Subcutaneous preadipocyte (primary cell): ENCODE results near the genes HJV and NBPF12.

DNA sequence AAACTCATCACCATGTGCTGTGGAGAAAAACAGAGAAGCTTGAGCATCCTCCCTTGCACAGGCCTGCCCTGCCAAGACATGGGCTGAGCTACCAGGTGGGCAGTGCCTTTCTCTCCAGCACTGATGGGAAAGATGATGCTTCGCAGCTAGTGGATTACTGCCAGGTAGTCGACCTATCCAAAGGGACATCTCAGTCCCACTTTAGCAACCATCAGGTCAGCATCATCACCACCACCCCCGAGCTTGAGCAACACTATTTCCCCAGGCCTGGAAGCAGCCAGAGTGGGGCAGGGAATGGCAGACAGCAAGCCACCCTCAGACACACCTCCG is 1.9 kb downstream of the PIAS3 start:
- CAGE, long polyA plus RNA: no peak

DNA sequence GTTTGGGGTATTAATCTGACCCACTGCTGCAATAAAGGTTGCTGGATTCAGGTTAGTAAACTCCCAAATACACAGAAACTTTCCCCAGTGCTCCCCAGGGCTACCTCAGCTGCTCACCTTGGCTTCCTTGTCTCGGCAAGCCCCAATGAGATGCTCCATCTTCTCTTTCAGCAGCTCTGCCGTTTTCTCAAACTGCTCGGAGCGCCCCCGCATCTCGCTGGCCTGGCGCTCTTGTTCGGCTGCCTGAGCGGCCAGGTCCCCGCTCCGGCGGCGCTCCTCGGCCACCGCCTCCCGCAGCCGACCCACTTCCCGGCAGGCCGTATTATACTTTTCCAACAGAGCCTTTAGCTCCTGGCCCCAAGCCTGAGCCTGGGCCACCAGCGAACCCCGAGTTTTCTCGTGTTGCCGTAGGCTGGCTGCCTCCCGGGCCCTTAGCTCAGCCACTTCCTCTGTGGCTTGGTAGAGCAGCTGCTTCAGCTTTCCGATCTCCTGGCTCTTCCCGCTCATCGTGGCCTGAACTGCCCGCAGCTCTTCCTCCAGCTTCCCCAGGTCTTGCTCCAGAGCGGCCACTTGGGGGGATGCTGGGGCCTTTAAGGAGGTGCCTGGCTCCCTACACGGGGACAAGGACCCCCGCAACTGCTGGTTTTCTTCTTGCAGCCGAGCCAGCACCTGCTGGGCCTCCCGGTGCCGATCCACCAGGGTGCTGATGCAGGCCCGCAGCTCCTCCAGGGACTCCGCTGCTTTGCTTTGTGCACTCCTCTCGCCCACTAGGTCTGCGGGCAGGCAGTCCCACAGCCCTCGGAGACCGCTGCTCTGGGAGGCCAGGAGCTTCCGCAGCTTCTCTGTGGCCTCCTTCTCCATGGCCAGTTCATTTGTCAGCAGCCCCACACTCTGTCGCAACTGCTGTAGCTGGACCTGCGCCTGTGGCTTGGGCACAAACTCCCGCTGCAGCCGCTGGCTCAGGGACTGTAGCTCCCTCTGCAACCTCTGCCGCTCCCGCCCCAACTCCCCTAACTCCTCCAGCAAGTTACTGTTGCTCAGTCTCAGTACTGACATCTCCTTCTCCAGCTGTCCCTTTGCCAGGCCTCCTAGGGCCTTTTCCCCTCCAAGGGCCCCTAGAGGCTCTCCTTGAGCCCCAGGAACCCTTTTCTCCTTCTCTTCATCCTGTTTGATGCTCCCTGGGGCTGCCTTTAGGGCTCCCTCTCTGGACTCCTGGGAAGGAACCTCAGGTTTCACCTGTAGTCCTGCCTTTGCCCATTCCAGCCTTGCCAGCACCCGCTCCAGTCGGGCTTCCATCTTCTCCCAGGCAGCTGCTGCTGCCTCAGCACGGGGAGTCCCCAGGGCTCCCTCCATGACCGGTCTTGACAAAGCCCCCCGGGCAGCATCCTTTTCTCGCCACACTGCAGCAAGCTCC is 13.3 kb downstream of the ANKRD35 start:
- CAGE, long polyA plus RNA: start-site peak on the minus strand centred at position 744 of the sequence, 68 bp wide, 54 and 17 reads in 2 replicates; start-site peak on the minus strand centred at position 877 of the sequence, 10 bp wide, 109 and 99 reads in 2 replicates

DNA sequence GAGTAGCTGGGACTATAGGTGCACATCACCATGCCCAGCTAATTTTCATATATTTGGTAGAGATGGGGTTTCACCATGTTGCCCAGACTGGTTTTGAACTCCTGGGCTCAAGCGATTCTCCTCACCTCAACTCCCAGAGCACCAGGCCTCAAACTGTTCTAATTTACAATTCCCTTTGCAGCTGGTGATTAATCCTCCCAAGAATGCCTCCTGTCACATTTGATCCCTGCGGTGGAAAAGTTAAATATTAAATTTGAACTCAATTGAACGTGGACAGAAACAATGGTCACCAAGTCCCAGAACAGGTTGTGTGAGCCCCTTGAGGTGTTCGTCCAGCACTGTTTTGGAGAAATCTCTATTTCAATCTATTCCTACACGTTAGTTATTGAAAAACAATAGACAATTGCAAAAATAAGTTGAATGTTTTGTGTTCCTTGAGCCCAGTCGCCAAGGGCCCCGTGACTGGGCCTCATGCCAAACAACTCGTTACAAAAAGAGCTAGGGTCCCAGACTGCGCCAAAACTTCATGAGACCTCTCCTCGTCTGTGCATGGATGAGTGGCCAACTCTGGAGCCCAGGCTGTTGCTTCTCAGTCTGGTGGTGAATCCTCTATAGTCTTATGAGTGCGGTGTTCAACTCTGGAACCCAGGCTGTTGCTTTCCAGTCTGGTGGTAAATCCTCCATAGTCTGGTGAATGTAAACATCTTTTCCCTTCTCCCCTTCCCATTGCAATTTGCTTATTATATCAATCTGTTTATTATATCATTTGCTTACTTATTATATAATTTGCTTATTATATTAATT is 2.1 kb upstream of the ANKRD35 start:
- CAGE, long polyA plus RNA: no peak

- CAGE, long polyA plus RNA: no peak
Measured at GRCh38 chr1:145984450-145984976, 11.9 kb downstream of the TXNIP start.

GRCh38 chr1:145997781-145998091 is 1.4 kb upstream of the TXNIP start:
- CAGE, long polyA plus RNA: no peak

GRCh38 chr1:146021576-146022228 is at the start of gene HJV:
TSS of gene HJV (minus strand) at chr1:146021735.
- CAGE, long polyA plus RNA: no peak

- CAGE, long polyA plus RNA: no peak
Measured at GRCh38 chr1:146032694-146033196, 11.2 kb upstream of the HJV start.

DNA sequence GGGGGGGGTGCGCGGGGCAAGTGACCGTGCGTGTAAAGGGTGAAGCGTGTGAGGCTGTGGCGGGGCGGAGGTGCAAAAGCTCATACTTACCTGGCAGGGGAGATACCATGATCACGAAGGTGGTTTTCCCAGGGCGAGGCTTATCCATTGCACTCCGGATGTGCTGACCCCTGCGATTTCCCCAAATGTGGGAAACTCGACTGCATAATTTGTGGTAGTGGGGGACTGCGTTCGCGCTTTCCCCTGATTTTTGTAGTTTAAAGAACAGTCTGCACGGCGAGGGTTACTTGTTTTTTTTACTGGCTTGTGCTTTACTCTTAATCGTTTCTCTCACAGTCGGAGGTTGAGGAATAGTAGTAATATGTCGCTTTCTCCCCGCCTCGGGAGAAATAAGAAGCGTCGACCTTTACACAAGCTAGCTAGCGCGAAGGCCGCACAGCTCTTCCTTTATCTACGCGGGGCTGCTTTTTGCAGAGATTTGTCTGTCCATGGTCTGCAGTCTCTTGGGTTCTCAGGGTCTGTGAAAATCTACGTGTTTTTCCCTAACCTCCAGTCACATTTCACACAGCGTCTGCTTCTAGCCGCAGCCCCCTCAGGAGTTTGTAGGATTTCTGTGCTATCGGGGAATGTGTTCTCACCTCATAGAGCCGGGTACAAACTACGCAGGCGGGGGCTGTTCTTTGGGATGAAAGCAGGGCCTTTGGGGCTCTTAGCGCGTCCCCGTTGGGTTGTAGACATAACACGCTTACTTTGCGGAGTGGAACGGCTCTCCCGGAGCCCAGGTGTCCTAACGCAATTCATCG is 32.4 kb upstream of the PPIAL4H start:
- CAGE, long polyA plus RNA: no peak

GRCh38 chr1:146937943-146938912 is at the start of gene NBPF12:
TSS of gene NBPF12 (plus strand) at chr1:146938324.
- CAGE, long polyA plus RNA: no peak

DNA sequence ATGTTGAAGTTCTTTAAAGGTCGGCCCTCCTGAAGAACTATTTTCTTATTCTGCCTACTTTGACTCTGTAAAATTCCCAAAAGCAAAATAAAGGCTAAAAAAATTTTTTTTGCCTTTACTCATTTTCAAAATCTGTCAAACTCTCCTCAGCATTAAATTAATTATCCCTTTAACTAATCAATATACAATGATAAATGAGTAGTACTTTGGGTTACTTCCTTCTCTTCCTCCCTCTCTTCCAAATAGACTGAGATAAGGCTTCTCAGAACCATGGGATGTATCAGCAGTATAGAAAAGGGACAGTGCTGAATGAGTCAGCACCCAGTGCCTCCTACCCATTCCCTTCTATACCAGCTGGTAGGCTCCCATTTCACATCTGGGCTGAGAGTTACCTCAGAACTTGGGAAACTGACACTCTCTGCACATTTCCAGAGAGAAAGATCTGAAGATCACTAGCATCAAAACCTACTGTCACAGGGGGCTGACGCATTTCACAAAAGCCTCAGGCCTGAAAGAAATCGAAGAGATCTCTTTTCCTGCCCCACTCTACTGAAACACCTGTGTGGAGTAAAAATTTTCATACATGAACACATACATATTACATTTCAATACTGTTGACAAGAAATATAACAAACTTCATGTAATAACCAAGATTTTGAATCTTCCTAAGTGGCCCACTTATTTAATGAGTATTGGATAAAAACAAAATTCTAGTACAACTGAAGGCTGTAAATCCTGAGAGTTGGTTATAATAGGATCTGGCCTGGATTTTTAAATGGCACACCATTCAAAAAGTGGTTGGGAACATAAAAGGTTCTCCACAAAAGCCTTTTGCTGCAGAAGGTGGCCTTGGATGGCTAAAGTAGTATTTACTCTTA is 15.1 kb downstream of the PRKAB2 start:
- CAGE, long polyA plus RNA: no peak

GRCh38 chr1:147269779-147270091 is 27.3 kb downstream of the CHD1L start:
- CAGE, long polyA plus RNA: no peak

DNA sequence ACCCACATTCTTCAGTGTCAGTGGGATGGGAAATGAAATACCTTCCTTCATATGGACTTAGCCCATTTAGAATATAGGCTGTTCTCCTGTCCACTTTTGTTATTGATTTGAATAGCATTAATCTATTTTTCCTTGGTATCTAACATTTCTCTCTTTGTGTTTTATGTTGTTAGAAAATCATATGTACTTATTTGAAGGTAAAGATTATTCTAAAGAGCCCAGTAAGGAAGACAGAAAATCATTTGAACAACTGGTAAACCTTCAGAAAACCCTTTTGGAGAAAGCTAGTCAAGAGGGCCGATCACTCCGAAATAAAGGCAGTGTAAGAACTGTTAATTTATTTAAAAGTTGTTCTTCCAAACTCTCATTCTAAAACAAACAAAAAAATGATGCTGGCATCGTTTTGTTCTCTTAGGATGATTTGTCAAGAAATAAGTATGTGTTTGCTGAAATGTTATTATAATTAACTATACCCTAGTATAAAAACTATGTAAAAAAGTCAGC is 41.7 kb downstream of the CHD1L start:
- CAGE, long polyA plus RNA: no peak

- CAGE, long polyA plus RNA: no peak
Measured at GRCh38 chr1:147291824-147292390, 49.4 kb downstream of the CHD1L start.

- CAGE, long polyA plus RNA: no peak
Measured at GRCh38 chr1:147579526-147580061, 38.3 kb downstream of the BCL9 start.

GRCh38 chr1:147600511-147600669 is 59.1 kb downstream of the BCL9 start:
- CAGE, long polyA plus RNA: no peak

GRCh38 chr1:147610969-147611418 is 59.3 kb downstream of the ACP6 start:
- CAGE, long polyA plus RNA: no peak

DNA sequence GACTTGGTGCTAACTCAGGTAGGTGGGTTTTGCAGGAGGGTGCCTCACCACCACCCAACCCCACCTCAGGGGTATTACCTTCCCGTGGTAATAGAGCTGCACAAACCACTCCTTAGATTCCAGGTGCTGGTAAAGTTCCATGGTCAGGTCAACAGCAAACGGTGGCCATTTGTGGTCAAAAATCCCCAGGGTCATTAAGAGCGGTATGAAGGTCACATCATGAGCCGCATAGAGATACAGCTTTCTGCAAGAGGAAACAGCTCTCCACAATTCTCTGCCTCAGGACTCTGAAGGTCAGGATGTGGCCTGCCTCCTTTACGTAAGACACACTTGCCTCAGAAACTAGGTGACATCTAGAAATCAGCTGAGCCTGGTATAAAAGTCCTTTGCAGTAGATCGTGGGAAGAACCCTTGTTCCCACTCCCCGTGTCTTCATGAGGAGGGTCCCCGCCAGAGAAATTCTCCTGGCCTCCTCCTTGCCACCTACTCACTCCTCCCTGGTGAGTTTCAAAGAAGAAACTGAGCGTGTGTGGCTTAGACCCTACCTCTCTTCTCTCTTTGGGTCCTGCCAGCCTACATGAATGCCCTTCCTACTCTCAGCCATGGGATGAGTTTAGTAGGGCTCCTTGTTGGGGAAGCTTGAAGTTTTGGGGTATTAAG is 22.0 kb downstream of the ACP6 start:
- CAGE, long polyA plus RNA: no peak

GRCh38 chr1:148125707-148126137 is 26.4 kb downstream of the NBPF11 start:
- CAGE, long polyA plus RNA: no peak

DNA sequence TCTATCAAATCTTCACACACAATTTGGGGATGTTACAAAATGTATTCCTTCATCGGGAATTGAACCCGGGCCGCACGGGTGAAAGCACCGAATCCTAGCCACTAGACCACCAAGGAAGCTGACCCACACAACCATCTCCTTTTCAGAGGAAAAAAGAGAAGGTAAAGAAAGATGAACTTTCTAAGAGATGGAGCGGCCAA is 156.7 kb upstream of the NBPF11 start:
- CAGE, long polyA plus RNA: no peak

GRCh38 chr1:148355928-148356285 is 127.2 kb downstream of the PPIAL4G start:
- CAGE, long polyA plus RNA: no peak